ENCODE measurements around a stretch of chr18.

DNA sequence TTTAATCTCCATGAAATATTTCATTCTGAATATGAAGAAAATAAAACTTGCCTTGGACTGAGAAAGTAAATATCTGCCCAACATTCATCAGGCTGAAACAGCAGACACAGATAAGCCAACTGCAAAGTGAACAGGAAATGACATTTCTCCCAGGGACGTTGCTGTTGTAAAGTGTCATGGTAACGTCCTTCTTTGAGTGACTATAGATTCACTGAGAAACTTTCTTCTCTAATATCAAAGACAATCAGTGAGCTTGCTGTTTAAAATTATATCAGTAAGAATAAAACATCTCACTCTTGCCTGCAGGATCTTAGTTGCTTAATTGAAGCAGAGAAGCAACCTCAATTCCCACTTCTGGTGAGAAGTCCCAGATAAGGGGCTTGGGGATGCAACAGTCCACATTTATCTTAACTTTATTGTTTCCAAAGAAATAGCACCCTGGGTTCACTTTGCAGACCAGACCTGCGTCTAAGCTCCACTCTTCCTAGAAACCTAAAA is 6.2 kb downstream of the MYOM1 start:
- PRO-cap = no peak

GRCh38 chr18:3217742-3218350 is 1.9 kb downstream of the MYOM1 start:
- PRO-cap = no peak

- PRO-cap = no peak
These were observed 1.7 kb upstream of the MYL12A start for GRCh38 chr18:3245892-3246344.

GRCh38 chr18:3246345-3246886 is 1.2 kb upstream of the MYL12A start:
- PRO-cap = no peak

DNA sequence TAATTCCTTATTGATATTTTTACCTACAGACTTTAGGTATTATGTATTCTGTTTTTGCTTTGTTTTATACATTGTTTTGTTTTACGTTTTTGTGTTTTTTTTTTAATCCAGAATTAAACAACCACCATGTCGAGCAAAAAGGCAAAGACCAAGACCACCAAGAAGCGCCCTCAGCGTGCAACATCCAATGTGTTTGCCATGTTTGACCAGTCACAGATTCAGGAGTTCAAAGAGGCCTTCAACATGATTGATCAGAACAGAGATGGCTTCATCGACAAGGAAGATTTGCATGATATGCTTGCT is 10.8 kb downstream of the MYL12B start:
- PRO-cap = no peak

- PRO-cap = no peak
These were observed 61.0 kb upstream of the TGIF1 start for GRCh38 chr18:3389047-3389313.

DNA sequence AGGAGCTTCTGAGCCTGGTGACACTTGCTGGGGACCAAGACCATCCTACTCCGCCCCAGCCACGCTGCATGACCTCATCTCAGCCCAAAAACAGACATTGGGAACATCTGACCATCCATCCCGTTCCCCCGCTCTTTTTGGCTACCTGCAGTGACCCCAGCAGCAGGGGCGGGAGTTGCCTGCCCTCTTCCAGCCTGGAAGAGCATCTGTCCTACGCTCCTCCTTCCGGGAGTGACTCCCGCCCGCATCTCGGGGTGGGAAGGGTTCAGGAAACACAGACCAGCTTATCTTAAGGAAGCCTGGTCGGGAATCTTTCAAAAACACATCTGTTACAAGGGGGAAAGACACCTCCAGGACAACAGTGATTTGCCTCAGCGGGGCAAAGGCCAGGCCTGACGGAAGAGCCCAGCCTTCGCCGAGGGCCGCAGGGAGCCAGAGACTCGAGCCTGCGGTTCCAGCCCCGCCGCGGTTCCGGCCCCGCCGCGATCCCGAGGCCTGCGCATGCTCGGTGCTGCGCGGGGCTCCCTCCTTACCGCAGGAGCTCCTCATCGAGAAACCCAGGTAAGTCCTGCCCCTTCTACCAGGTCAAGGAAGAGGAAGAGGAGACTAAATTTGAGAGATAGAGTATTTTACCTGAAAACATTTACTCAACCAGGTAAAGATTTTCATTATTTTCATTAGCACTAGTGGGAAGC is 38.1 kb upstream of the TGIF1 start:
- PRO-cap = no peak

DNA sequence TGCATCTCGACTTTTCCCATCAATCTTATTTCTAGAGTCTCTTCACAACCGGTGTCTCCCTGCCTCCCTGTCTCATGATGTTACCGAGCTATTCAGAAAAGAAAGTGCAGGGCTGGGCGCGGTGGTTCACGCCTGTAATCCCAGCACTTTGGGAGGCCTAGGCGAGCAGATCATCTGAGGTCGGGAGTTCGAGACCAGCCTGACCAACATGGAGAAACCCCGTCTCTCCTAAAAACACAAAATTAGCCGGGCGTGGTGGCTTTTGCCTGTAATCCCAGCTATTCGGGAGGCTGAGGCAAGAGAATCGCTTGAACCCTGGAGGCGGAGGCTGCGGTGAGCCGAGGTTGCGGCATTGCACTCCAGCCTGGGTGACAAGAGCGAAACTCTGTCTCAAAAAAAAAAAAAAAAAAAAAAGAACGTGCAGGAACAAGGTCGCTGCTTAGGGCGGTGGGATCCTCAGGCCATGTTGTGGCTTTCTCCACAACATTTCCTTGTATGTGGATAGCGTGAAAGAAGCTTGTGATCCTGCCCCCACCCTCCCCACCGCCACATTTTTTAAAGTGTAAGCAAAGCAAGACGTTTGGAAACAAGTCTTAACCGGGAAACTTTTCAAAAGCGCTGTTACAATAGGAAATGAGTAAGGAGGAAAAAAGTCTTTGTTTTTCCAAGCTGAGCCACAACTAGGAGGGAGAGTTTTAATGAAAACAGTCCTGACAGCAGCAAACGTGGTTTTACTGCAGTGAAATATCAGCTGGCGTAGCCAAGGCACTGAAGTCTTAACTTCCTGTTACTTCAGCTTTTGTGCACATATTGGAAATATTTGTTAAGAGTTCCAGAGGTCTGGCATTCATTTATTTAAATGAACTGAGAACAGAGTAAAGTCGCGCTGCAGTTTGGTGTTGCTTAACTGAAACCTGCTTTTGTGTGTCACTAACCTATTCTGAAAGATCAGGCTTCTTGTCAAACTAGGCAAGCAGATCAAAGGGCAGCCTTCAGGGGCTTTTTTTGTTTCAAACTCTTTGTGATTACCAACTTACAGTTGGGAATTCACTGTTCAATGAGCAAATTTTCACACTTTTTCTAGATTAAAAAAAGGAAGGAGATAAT is 3.7 kb downstream of the TGIF1 start:
- PRO-cap = bidirectional peak, plus-strand start at position 494 of the sequence, minus-strand start at position 497 of the sequence

DNA sequence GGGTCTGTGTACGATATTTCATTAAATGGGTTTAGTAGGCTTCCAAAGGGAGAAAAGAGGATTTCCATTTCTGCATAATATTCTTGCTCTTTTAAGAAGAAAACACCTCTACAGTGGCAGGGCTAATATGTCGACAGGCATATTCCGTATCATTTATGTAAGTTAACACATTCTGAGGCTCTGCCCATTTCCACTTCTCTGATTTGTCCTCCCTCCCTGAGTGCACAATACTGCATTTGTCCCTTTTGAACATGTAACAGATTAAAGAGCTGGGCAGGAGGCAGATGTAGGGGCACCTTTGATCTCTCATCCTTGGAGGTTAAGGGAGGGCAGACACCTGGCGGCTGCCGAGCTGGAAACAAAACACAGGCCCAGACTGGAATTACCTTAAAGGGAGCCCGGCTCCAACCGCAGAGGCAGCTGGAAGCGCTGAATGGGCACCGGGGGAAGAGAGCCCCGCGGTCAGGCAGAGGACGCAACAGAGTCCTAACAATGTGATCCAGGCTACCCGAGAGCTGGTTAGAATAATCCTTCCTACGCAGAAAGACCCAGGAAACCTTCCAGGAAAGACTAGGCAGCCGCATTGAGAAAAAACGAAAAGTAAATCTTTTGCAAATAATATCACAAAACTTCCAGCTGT is 215.8 kb downstream of the TGIF1 start:
- PRO-cap = bidirectional peak, plus-strand start at position 390 of the sequence, minus-strand start at position 526 of the sequence

- PRO-cap = no peak
These were observed 226.1 kb downstream of the TGIF1 start for GRCh38 chr18:3675997-3676518.

DNA sequence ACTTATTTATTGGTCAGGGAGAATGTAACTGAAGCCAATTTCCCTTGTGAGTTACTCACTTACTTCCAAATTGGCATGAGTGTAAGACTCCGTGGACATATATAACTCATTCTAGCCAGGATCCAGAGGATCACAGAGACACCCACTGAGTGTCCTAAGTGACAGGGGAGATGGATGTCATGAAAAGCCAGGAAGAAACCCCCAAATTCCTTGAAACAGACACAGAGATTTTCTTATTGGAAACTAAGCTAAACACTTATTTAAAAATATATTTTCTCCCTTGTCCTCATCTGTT is 345.0 kb downstream of the TGIF1 start:
- PRO-cap = no peak

DNA sequence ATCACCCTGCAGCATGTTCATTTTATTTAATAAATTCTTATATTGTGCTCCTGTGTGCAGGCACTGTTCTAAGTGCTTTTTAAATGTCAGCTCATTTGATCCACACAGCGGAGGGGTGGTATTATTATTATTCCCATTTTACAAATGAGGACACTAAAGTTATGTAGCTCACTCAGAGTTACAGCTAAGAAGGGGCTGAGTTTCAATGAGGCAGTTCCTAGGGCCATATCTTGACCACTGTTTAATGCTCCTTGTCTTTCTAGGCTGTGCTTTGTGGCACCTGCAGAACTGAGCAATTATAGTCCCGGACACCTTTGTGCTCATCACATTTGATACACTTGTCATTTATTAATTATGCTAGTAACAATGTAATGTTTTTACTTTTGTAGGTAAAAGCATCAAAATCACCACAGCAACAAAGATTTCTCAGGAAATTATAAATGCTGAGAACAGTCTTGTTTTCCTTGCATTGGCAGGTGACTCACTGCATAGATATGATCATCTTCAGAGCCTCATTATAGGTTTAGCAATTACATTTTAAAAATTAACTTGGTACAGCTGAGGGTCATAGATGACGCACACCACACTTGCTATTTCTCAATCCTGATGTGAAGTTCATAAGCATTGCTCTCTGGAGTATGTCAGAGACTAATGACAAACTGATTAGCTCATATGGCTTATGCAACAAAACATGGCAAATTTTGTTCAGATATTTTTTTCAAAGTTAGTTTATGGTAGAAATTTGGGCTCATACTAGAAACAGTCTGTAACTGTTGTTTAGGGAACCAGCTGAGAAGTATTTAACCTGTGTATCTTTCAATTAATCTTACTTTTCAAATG is 366.8 kb downstream of the TGIF1 start:
- PRO-cap = no peak

GRCh38 chr18:3995315-3996087 is 459.6 kb downstream of the DLGAP1 start:
- PRO-cap = no peak

DNA sequence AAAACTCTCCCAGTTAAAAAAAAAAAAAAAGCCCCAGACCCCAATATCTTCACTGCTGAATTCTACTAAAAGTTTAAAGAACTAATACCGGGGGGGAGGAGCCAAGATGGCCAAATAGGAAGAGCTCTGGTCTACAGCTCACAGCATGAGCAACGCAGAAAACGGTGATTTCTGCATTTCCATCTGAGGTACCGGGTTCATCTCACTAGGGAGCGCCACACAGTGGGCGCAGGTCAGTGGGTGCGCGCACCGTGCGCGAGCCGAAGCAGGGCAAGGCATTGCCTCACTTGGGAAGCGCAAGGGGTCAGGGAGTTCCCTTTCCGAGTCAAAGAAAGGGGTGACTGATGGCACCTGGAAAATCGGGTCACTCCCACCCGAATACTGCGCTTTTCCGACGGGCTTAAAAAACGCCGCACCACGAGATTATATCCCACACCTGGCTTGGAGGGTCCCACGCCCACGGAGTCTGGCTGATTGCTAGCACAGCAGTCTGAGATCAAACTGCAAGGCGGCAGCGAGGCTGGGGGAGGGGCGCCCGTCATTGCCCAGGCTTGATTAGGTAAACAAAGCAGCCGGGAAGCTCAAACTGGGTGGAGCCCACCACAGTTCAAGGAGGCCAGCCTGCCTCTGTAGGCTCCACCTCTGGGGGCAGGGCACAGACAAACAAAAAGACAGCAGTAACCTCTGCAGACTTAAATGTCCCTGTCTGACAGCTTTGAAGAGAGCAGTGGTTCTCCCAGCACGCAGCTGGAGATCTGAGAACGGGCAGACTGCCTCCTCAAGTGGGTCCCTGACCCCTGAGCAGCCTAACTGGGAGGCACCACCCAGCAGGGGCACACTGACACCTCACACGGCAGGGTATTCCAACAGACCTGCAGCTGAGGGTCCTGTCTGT is 192.8 kb downstream of the AKAIN1 start:
- PRO-cap = unidirectional peak, plus-strand start at position 205 of the sequence; unidirectional peak, plus-strand start at position 307 of the sequence; unidirectional peak, minus-strand start at position 468 of the sequence; unidirectional peak, minus-strand start at position 557 of the sequence

GRCh38 chr18:5296830-5297327 is 1.4 kb upstream of the ZBTB14 start:
- PRO-cap = bidirectional peak, plus-strand start at chr18:5297035, minus-strand start at chr18:5296903

DNA sequence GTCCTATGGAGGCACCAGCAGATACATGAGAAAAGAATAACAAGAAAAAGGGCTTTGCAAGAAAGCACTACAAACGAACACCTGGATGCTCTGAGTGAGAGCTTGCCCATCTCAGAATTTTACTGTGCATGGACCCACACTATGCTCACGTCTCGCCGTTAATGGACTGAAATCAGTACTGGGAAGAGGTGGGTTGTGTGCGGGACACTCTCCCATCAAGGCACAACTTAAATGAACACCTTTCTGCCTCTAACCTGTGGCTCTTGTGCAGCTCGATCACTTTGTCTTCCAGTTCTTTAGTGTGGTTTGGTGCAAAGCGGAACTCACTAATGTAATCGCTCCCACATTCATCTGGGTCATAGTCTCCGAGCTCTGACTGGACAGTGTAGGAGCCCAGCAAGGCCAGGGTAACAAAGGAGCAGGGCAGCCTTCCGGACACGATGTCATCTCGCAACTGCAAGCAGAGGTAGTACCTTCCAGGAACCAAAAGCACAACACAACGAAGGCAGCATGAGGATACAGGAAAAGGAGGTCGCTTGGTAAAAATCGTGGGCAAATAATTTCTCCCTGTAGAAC is 110.1 kb downstream of the EPB41L3 start:
- PRO-cap = no peak

- PRO-cap = no peak
These were observed 87.8 kb downstream of the EPB41L3 start for GRCh38 chr18:5456009-5456366.

- PRO-cap = no peak
These were observed 26.0 kb downstream of the EPB41L3 start for GRCh38 chr18:5517291-5518648.

DNA sequence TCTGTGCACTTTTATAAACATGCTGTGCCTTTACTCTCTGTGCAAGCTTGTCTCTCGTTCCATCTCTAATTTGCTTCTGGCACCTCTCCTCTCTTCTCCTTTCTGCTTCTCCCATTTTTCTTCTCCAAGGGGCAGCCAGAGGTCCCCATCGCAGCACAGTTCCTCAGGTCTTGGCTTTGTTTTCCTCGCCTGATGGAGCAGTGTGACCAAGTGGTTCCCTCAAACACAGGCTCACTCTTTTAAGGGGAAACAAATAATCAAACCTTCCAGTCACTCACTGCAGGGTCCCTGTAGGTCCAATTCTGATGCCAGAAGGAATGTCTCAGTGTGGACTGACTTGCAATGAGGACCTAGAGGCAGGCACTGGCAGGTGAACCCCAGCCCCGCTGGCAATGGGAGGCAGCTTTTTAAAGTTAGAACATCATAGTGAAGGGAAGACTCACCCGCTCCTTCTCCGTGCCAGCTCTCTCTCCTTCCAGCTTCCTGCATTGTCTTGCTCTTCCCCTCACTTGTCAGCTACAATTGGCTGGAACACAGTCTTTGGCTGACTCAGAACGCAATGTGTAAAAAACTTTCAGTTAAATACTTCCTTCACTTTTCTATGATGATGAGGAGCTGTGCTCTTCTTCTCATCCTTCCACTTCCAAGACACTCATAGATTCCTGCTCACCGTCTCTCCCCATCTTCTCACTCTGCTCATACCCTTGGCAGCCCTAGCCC is 117.7 kb upstream of the TMEM200C start:
- PRO-cap = no peak

DNA sequence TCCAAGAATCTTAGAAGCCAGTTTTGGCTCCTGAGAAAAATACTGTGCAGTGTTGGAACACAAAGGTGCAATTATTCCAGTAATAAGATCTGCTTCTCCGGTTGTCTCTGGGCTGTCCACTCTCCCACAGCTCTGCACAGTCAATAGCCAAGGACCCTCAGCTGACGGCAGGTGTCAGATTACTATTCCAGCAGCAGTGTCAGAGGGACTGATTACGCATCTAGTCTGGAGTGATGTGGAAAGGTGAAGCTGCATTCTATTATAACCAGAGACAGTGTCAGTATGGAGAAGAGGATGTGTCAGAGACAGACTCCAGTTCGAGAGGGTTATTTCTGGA is 163.5 kb upstream of the TMEM200C start:
- PRO-cap = no peak